ENCODE measurements around the genes FCGR3A, FCGR3B, NOS1AP and C1orf226.

DNA sequence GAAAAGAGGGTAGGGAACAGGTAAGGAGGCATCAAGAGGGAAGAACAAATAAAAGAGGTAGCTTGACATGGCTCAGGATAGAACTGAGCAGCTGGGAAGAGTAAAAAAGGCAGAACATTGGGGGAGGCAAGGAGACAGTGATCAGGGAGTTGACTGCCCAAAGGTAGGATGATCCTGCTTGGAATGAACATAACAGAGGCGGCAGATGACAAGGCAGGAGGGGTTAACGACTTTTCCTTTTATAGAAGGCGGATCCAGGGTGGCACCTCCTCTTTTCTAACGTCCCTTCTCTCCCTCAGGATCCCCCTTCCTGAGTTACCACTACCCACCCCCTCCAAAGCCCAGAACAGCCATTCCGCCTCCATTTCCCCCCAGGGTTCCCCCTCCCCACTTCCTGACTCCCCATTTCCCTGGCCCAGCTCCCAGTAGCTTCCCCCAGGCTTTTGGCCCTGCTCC is 678 bp upstream of the ADAMTS4 start:
- RRBS = no CpG with 5 or more reads among the region's 5 CpGs

DNA sequence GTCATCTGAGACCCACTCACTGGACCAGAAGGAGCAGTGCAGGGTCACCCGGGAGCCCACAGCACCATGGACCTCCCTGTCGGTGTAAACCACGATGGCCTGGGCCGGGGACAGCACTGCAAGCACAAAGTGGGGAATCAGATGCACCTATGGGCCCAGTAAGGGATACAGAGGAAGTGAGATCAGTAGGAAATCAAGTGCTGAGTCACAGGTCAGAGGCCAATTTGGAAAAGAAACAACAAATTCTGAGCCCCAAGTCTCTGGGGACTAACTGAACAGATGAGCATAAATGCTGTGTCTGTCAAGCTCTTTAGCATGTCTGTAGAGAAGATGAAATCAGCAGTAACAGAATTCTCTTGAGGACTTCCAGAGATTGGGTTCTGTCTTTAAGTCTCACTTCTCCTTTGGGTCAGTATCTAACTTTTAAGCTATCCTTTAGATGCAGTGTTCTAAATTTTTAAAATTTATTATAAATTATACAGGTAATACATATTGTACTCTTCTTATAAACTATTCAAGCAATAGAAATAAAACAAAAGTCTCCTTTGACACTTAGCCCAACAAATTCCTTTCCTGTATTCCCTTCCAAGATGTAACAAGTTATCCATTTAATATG is 2.4 kb downstream of the MPZ start:
- RRBS = 49% methylated on average over 4 of the region's 4 CpGs

- RRBS = no CpG with 5 or more reads among the region's 57 CpGs
These were observed 22.7 kb upstream of the CFAP126 start for GRCh38 chr1:161390077-161391066.

DNA sequence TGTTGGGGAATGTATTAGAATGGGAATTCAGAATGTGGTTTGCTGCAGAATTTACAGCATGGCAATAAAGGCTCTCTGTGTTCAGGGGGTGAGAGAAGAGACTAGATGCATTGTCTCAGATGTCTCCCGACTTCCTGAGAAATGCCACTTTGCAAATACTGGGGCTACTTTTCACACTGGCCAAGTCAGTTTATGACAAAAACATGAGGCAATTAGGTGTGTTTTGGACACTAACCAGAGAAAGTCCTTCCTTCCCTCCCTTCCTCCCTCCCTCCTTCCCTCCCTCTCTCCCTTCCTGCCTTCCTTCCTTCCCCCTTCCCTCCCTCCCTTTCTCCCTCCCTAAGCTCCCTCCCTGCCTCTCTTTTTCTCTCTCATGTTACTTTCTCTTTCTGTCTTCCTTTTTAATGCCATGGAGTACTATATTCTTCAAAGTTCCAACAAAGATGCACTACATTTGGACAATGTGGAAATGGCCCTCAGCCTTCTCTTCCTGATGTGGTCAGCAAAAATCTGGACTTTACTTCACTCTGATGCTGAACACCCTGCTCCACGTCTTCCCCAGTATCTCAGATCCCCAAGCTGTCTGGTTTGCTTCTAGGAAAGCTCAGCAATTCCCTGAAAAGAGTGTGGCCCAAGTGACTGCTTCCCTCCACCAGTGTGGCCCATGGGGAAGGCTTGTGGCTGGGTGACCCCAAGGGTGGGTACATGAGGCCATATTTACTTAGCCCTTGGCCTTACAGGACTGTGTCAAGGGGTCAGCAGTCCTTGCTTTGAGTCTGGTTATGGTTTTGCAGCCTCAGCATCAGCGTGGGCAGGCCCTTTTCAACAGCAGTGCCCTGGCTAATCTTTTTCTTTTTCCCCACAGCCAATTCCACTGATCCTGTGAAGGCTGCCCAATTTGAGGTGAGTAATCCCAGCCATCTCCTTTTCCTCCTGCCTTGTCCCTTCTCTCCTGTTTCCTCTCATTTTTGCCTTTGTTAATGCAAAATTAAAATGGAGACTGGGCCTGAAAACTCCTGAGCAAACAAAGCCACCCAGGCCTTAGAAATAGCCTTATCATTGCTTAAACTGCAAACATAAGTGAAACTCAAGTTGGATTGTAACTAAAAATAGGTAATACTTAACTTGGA is 8.1 kb downstream of the FCGR2A start:
- RRBS = no CpG with 5 or more reads among the region's 3 CpGs

- RRBS = no CpG with 5 or more reads among the region's 9 CpGs
These were observed 6.4 kb upstream of the HSPA6 start for GRCh38 chr1:161517846-161518400.

DNA sequence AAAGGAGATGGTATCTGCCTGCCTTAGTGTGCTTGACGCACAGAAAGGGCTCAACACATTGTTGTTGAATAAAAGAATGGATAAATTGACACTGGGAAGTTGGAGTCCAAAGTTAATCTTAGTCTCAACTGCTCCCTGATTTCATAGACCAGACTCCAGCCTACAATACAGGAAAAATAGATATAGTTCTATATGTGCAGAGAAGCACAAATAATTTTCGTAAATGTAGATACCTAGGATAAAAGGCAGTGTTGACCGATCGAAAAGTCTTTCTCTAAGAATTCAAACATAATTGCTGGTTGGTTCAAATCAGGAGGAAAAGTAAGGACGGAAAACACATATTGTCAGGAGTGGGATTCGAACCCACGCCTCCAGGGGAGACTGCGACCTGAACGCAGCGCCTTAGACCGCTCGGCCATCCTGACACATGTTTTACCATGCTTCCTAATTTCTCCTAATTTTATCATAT is 5.7 kb downstream of the HSPA6 start:
- RRBS = no CpG with 5 or more reads among the region's 12 CpGs

DNA sequence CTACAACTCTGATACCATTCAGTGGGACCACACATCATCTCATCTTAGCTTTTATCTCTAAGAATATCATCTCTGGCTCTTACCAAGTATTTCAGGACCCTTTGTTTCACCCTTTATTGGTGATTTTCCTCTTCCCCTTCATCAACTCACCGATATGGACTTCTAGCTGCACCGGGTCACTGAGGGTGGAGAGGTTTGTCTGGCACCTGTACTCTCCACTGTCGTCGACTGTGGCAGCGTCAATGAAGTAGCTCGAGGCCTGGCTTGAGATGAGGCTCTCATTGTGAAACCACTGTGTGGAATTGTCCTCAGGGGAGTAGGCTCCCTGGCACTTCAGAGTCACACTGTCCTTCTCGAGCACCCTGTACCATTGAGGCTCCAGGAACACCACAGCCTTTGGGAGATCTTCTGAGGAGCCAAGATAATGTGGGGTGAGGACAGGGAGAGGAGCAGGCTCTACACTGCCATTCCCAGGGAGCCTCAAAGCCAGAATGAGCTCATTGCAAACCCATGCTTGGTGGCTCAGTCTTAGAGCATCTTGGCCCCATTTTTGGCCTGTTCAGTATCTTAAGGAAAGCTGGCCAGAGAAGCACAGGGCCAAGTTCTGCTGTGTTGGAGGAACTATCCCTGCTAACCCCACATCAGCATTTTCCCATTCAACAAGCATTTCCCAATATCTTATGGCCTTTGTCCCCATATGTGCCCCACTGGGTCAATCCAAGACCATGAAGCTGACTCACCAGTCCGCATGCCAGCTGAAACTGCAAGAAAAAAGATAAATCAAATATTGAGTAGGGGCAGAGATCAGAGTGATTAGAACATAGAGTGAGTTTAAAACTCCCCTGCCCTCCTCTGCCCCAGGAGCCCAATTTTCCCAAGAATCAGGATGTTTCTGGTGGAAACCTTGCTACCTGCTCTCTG is 1.1 kb downstream of the FCGR3A start:
- RRBS = no CpG with 5 or more reads among the region's 8 CpGs

DNA sequence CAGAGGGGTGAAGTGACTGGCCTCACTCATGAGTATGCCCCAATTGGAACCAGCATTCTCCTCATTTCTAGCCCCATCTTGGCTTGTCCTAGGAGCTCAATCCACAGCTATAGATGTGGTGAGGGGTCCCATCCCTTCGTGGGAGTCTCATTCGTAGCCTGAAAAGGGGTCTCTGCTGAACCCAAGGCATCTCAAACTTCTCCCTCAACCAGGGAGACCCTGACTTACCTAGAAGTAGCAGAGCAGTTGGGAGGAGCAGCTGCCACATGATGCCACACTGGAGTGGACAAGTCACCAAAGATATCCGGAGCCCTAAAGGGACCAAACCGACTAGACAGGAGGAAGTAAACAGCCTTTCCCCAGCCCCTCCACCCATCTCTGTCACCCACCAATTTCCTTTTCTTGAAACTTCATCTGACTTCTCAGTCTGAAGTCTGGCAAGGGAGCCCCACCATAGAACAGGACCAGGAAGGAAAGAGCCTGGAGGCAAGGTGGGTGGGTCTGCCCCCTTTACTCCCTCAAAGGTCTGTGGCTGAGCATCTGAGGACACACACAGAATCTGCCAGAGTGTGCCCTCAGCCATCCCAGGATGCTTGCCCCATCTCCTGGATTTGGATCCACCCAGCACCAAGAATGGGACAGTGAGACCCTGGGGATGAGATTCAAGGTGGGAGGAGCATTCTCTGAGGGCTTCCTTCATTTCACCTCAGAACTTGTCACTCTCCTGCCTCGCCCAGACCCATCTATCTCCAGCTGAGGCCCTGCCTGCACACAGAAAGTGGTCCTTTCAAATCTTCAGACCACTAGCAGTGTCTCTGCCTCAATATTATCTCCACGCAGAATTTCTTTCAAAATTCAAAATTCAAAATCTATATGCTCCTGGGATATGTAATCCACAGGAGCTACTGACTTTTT is at the start of gene FCGR3A:
FCGR3A (minus strand) TSS at position 350 of the 915 bp plus-strand sequence.
- RRBS = no CpG with 5 or more reads among the region's 6 CpGs

DNA sequence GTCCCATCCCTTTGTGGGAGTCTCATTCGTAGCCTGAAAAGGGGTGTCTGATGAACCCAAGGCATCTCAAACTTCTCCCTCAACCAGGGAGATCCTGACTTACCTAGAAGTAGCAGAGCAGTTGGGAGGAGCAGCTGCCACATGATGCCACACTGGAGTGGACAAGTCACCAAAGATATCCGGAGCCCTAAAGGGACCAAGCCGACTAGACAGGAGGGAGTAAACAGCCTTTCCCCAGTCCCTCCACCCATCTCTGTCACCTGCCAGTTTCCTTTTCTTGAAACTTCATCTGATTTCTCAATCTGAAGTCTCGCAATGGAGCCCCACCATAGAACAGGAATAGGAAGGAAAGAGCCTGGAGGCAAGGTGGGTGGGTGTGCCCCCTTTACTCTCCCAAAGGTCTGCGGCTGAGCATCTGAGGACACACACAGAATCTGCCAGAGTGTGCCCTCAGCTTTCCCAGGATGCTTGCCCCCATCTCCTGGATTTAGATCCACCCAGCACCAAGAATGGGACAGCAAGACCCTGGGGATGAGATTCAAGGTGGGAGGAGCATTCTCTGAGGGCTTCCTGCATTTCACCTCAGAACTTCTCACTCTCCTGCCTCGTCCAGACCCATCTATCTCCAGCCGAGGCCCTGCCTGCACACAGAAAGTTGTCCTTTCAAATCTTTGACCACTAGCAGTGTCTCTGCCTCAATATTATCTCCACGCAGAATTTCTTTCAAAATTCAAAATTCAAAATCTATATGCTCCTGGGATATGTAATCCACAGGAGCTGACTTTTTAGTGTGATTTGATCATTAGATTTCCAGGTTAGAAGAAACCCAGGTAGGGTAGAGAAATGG is at the start of gene FCGR3B:
FCGR3B (minus strand) TSS at position 225 of the 847 bp plus-strand sequence.
- RRBS = no CpG with 5 or more reads among the region's 8 CpGs

DNA sequence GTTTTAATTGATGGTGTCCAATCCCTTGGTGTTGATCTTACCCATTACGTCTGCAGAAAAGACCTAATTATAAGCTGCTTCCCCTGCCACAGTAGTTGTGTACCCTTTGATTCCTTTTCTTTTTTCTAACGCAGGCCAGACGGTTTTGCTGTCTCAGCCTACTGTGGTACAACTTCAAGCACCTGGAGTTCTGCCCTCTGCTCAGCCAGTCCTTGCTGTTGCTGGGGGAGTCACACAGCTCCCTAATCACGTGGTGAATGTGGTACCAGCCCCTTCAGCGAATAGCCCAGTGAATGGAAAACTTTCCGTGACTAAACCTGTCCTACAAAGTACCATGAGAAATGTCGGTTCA is 35.8 kb downstream of the ATF6 start:
- RRBS = no CpG with 5 or more reads among the region's 7 CpGs

GRCh38 chr1:161831685-161831971 is 65.5 kb downstream of the ATF6 start:
- RRBS = no CpG with 5 or more reads among the region's 3 CpGs

- RRBS = no CpG with 5 or more reads among the region's 2 CpGs
These were observed 89.5 kb downstream of the OLFML2B start for GRCh38 chr1:161934184-161934473.

DNA sequence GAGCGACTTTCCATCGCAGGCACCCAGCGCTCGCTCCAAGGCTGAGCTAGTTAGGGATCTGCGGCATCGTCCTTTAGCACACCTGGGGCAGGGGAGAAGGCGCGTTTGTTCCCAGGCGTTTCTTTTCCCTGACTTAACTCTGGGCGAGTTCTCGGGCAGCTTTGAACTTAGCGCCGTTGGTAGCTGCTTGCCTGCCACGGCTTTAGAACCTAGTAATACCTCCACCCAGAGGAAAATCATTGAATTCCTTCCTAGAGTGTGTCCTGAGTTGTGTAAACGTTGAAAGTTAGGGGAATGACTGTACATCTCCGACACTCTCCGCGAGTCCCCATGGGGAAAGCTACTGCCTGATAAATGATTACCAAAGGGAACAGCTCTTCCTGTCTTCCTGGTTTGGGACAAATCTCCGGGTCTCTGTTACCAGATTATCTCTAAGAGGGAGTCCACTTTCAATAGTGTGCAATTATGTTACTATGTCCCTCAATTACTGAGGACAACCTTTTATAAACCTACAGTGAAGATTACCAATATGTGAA is 565 bp upstream of the OLFML2B start:
- RRBS = no CpG with 5 or more reads among the region's 19 CpGs

DNA sequence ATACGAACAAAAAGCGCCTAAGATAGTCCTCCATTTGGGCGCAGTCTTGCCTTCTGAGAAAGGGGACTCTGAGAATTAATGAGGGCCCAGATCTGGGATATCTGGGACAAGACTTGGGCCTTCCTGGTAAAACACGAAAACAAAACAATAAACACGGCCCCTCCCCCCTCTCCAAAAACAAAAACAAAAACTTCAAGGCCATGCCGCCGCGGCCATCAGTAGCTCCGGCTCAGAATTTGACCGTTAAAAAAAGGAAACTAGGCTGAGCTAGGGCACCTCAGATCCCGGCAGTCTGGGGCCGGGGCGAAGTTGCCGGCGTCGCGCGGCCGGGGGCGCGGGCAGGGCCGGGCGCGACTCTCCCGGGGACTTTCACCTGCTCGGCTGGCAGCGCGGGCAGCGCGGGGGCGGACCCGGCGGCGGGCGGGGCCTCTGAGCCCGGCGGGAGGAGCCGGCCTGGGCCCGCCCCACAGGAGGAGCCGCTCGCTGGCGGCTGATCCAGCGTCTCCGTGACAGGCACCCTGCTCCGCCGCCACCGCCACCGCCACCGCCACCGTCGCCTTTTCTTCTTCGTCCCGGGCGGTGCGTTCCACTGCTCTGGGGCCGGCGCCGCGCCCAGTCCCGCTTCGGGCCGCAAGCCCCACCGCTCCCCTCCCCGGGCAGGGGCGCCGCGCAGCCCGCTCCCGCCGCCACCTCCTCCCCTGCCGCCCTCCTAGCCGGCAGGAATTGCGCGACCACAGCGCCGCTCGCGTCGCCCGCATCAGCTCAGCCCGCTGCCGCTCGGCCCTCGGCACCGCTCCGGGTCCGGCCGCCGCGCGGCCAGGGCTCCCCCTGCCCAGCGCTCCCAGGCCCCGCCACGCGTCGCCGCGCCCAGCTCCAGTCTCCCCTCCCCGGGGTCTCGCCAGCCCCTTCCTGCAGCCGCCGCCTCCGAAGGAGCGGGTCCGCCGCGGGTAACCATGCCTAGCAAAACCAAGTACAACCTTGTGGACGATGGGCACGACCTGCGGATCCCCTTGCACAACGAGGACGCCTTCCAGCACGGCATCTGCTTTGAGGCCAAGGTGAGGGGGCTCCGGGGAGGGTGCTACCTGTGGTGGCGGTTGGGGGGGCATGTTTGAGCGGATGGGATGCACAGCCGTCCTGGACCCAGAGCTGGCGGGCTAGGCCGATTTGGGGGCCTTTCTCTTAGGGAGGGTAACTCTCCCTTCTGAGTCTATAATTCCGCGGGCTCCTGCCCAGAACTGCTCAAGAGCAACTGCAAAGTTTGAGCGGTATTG is at the start of gene NOS1AP:
NOS1AP (plus strand) TSS at position 467 of the 1,274 bp plus-strand sequence.
- RRBS = 3% methylated on average over 44 of the region's 122 CpGs

DNA sequence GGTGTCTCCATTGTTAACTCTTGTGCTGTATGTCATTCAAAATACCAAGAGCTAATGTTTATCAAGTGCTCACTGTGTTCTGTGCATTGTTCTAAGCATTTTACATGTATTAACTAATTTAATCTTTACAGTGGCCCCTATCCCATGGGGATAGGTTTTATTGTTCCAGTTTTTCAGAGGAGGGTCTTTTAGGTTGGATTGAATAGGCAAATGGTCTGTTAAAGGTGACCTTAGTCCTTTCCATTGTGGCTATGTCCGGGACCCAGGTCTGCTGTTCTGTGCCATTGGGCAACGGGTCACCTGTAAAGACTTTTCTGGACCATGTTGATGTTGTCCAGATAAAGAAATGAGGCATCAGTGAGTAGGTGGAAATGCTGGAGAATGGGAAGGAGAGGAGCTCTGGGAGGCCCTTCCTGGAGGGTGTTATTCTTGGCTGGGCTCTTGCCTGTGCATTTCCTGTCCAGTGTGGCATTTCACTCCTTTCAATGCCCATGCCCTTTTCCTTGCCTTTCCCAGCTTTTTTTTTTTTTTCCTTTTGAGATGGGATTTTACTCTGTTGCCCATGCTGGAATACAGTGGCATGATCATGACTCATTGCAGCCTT is 11.6 kb downstream of the NOS1AP start:
- RRBS = no CpG with 5 or more reads among the region's 2 CpGs

- RRBS = no CpG with 5 or more reads among the region's 4 CpGs
These were observed 127.0 kb downstream of the NOS1AP start for GRCh38 chr1:162196468-162196919.

GRCh38 chr1:162381384-162382265 is at the start of gene C1orf226:
Gene C1orf226 (plus strand): TSS chr1:162381728.
- RRBS = no CpG with 5 or more reads among the region's 12 CpGs

- RRBS = no CpG with 5 or more reads among the region's 15 CpGs
These were observed 2.6 kb downstream of the C1orf226 start for GRCh38 chr1:162383769-162384959.

- RRBS = no CpG with 5 or more reads among the region's 3 CpGs
These were observed 17.7 kb downstream of the UAP1 start for GRCh38 chr1:162579229-162579694.

GRCh38 chr1:162781317-162782194 is 8.9 kb upstream of the HSD17B7 start:
- RRBS = no CpG with 5 or more reads among the region's 4 CpGs

Data from GM19239 (cell line).